ENCODE measurements around a stretch of chr13.

DNA sequence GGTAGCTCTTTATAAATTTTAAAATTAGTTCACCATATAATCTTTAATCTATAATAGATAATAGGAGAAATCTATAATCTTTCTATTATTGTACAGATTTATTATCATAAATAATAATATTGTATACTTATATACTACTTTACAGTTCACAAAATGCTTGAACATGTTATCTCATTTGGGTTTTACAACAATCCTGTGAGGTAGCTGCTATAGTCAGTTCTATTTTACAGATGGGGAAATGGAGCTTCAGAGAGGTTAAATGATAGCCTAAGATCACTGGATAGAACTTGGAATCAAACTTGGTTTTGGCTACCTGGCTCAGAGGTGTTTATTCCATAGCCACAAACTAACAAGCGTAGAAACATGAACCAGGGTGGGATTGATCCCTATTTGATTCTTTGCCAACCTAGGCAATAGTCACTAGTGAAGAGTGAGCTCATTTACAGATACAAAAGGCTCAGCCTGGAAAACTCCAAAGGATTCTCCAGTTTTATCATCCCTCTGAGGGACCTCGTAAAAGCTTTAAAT lies 192.8 kb downstream of the RGCC start:
- PRO-cap = no peak
- RAMPAGE, long total RNA, 4 experiments = no peak in any of the 4 experiments

DNA sequence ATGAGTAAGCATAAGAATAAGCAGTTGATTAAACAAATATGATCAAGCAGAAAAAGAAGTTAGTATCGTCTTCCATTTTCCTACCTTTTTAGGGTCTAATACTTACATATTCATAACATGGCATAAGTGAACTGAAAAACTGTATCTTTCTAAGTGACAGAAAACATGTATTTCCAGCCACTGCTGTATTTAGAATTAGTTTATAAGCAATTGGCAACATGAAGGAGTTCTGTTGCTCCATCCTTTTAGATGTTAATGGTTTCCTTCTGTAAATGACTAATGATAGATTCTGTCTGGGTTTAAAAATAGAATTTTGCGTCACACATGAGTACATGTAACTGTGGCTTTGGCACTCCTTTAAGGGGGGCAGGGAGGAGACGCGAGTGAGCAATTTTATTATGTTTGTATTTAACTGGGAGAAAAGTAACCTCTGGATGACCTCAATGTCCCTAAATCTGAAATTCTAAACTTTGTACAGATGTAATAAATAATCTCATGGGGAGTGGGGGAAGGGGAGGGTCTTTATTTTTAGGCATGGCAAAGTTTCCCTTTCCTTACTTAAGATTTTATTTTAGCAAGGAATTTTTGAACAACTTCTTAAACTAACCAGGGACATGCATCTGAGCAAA lies 237.5 kb downstream of the RGCC start:
- PRO-cap = no peak
- RAMPAGE, long total RNA, 4 experiments = no peak in any of the 4 experiments

GRCh38 chr13:41851388-41851992 lies 109.4 kb downstream of the VWA8 start:
- PRO-cap = no peak
- RAMPAGE, long total RNA, 4 experiments = start-site peak on the minus strand in 1 of 4 experiments, at chr13:41851288-41851676 at its widest, 8 reads per replicate

GRCh38 chr13:41868102-41868680 lies 92.7 kb downstream of the VWA8 start:
- PRO-cap = no peak
- RAMPAGE, long total RNA, 4 experiments = no peak in any of the 4 experiments

DNA sequence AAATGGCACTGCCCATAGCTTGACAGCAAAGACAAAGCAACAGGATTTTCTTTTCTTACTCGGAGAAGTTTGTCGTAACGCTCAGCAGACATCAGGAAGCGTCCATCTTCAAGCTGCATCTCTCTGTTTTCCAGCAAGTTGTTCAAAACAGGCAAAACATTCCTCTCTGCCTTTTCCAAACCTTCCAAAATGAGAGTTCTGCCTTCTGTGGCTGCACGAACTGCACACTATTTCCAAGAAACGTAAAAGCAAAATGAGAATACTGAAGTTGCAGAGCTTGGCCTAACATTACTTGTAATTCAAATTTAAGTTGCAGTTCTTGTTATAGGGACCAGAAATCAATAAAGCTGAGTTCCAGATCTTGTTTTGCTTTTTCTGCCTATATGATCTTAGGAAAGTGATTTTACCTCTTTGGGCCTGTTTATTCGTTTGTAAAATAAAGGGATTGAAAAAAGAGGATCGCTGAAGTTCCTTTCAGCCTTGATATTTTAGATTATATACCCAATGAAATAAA lies 69.5 kb downstream of the VWA8 start:
- PRO-cap = no peak
- RAMPAGE, long total RNA, 4 experiments = no peak in any of the 4 experiments

DNA sequence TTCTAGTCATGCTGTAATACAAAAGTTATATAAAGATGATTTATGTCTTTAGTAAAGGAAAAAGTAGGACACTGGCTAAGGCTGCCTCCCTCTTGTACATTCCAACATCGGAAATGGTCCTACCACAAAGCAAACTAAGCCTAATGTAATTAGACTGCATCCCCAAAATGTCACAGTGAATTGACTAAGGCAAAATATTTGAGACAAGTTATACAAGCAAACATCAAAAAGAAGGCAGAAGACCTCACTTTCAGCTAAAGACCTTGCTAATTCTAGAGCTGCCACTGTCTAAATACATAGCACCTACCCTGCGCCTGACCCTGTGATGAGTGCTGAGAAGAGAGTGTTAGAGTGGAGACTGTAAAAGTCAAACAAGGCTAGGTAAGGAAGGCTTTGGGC lies 852 bp upstream of the VWA8 start:
- PRO-cap = no peak
- RAMPAGE, long total RNA, 4 experiments = no peak in any of the 4 experiments

- PRO-cap = no peak
- RAMPAGE, long total RNA, 4 experiments = no peak in any of the 4 experiments
These were observed 12.3 kb downstream of the DGKH start for GRCh38 chr13:42060562-42061345.

DNA sequence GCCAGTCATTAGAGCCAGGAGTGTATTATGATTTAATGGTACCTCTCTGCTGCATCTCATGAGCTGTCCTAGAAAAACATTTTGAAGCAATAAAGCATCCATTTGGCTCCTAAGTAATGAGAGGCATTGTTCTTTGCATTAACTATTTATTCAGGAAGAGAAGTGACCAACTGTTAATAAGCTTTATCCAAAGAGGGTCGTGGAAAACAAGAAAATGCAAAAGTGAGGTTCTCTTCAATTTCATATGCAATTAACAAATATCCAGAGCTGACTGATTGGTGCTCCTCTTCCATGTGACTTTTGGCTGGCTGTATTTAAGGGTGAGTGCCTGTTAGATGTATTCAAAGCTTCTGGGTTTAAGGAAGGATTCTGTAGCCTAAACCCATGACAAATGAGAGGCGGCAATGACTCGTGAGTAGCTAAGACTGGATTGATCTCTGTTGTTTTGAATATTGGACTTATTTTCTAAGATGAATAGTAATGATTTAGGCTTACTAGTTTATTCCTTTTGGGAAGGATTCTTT lies 105.2 kb downstream of the DGKH start:
- PRO-cap = no peak
- RAMPAGE, long total RNA, 4 experiments = no peak in any of the 4 experiments

- PRO-cap = no peak
- RAMPAGE, long total RNA, 4 experiments = no peak in any of the 4 experiments
These were observed 52.6 kb upstream of the AKAP11 start for GRCh38 chr13:42219025-42220069.

DNA sequence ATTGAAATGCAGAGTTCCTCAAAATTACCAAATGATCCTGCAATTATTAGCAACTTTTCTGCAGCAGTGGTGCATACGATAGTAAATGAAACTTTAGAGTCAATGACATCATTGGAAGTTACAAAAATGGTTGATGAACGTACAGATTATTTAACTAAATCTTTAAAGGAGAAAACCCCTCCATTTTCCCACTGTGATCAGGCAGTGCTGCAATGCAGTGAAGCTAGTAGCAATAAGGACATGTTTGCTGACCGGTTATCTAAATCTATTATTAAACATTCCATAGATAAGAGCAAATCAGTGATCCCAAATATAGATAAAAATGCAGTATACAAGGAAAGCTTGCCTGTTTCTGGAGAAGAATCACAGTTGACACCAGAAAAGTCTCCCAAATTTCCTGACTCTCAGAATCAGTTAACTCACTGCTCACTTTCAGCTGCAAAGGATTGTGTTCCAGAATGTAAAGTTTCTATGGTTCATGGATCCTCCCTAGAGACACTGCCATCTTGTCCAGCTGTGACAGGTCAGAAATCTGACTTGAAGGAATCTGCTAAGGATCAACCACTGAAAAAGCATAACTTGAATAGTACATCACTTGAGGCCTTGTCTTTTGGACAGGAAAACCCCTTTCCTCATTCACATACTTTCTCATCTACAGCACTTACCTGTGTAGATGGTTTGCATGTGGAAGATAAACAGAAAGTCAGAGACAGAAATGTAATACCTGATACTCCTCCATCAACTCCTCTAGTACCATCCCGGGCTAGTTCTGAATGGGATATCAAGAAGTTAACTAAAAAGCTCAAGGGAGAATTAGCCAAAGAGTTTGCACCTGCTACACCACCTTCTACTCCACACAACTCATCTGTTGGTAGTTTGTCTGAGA lies 29.6 kb downstream of the AKAP11 start:
- PRO-cap = no peak
- RAMPAGE, long total RNA, 4 experiments = no peak in any of the 4 experiments

- PRO-cap = no peak
- RAMPAGE, long total RNA, 4 experiments = no peak in any of the 4 experiments
These were observed 41.5 kb downstream of the AKAP11 start for GRCh38 chr13:42313345-42314032.

- PRO-cap = no peak
- RAMPAGE, long total RNA, 4 experiments = no peak in any of the 4 experiments
These were observed 49.0 kb upstream of the TNFSF11 start for GRCh38 chr13:42524588-42525673.

DNA sequence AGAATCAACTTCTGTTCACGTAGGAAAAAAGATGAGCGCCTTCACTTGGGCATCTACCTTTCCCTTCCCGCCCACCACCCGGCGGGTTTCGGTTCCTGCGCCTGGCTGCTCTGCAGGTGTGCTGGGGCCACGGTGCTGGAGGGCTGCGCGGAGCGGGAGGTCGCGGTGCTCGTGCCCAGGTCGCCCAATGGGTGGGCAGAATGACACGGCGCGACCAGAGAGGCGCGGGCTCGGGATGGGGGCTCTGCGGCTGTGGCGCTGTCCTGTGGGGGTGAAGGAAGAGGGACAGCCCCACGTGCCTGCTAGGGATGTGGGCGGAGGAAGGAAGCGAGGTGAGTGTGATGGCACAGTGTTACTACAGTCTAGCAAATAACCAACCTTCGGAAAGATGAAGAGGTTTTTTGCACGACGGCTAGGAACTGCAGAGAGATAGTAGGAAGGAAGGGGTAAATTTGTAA lies 966 bp downstream of the TNFSF11 start:
- PRO-cap = no peak
- RAMPAGE, long total RNA, 4 experiments = no peak in any of the 4 experiments

DNA sequence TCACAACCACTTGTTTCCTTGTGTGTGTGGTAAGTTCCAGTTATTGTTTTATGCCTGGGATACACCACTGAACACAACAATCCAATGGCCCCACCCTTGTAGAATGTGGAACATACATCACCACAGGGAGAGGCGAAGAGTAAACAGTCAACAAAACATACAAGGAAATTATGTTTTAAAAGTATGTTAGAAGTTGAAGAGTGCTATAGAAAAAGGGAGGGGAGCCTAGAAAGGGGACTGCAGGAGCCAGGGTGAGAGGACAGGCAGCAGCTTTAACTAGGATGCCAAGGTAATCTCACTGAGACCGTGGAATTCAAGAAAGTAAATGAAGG lies 100.4 kb downstream of the EPSTI1 start:
- PRO-cap = no peak
- RAMPAGE, long total RNA, 4 experiments = no peak in any of the 4 experiments

GRCh38 chr13:42990397-42991214 lies 1.4 kb downstream of the EPSTI1 start:
- PRO-cap = no peak
- RAMPAGE, long total RNA, 4 experiments = no peak in any of the 4 experiments

DNA sequence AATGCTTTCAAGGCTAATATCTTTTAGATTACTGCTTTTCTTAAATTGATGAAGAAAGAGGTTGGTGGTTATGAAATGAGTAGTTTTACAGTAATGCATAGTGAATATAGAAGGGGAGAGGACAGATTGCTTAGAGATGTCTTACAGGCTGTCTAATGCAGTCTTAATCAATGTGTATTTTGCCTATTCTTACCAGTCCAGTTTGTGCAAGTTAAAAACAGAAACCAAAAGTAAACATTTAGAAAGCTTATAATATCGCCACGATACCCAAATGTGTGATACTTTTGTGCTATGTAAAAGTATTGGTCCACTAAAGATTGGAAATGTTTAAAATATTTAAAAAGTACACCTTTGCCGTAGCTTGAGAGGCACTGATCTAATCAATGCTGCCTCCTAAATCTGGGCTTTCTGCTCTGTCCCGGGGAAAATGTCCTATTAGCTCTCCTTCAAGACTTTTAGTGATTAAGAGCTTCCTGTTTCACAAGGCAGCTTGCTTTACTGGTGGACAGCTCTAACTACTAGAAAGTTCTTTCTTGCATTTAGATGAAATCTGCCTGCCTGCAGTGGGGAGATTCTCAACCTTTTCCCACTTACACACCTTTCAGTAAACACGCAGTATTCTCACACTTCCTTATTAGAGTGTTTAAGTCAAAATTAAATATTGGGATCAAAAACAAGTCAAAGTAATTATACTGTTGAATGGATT lies 64.7 kb downstream of the DNAJC15 start:
- PRO-cap = unidirectional peak, minus-strand start at position 429 of the sequence
- RAMPAGE, long total RNA, 4 experiments = no peak in any of the 4 experiments

DNA sequence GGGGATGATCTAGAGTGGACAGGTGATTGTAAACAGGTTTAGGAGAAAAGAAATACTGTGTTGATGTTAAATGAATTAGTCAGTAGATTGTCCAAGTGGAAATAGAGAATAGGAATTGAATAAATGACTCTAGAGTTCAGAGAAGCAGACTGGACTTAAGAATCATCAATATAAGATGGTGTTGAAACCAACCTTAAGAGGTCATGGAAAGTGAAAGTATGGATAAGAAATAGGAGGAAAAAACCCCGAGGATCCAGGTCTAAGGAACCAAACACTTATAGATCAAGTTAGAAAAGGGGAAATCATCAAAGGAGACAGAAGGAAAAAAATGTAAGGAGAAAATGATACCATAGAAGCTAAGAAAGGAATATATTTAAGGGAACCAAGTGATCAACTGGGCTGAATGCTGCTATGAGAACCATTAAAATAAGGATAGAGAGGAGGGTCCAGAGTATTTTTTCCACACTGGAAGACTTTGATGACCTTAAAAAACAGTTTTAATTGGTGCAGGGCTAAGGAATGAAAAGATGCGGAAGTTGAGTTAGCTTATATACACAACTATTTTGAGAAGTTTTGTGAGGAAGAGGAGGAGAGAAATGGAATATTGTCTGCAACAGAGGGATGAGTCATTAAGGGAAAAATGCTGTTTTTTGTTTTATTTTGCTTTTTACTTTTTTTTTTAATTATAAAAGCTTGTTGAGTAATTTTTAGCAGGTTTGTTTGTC lies 72.1 kb downstream of the DNAJC15 start:
- PRO-cap = no peak
- RAMPAGE, long total RNA, 4 experiments = no peak in any of the 4 experiments

GRCh38 chr13:43298324-43298781 lies 275.0 kb downstream of the DNAJC15 start:
- PRO-cap = no peak
- RAMPAGE, long total RNA, 4 experiments = no peak in any of the 4 experiments

DNA sequence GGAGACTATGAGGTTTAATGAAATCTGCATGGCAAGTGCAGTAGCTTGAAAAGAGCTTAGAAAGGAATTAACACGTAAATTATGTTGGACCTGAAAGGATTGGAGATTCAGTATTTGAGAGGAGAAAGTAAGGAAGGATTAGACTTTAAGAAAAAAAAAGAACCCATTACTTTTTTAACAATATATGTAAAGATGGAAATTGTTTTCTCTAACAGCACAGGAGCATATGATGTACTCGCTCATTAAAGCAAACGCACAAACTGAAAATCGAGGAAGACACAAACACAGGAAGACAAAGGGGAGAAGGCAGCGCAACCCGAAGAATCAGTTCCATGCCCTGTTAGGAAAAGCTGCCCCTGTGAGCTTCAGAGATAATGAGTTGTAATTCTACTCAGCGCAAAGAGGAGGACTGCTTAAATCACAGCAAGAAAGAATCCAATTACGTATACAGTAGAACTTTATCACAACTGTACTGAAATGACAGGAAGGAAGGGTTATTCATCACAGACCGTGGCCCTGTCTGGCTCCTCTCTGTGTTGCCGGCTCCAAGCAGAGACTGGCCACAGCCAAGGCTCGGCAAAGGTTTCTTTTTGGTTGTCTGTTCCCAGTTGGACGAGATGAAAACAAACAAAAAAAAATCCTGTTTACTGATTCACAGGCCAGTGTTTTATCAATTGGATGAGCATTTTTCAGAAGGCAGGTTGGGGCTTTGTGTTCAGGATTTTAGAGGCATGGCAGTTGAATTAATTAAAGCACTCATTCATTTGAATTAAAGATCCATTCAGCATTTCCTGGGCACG lies 340.7 kb downstream of the DNAJC15 start:
- PRO-cap = no peak
- RAMPAGE, long total RNA, 4 experiments = no peak in any of the 4 experiments

GRCh38 chr13:43908737-43909366 lies 29.1 kb downstream of the LACC1 start:
- PRO-cap = no peak
- RAMPAGE, long total RNA, 4 experiments = no peak in any of the 4 experiments